Measurements from ENCODE around the gene TP53TG5.

- PRO-cap, 2 experiments = no peak in any of the 2 experiments
These were observed 12.2 kb downstream of the CCN5 start for GRCh38 chr20:44727176-44727863.

- PRO-cap, 2 experiments = no peak in any of the 2 experiments
These were observed 1.5 kb downstream of the KCNK15 start for GRCh38 chr20:44746896-44747902.

GRCh38 chr20:44894702-44895602, 9.4 kb downstream of the YWHAB start:
- PRO-cap, 2 experiments = no peak in any of the 2 experiments

DNA sequence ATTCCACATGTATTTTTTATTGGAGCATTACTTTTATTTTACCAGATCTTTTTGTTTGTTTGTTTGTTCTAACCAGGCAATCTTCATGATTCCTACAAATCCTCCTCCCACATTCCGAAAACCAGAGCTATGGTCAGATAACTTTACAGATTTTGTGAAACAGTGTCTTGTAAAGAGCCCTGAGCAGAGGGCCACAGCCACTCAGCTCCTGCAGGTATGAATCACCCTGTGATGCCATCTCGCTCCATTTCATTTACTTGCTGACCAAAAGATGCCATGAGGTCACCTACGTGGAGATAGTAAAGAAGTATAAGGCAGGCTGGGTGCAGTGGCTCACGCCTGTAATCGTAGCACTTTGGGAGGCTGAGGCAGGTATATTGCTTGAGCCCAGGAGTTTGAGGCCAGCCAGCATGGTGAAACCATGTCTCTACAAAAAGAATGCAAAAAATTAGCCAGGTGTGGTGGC, 30.8 kb downstream of the STK4 start:
- PRO-cap, 2 experiments = no peak in any of the 2 experiments

DNA sequence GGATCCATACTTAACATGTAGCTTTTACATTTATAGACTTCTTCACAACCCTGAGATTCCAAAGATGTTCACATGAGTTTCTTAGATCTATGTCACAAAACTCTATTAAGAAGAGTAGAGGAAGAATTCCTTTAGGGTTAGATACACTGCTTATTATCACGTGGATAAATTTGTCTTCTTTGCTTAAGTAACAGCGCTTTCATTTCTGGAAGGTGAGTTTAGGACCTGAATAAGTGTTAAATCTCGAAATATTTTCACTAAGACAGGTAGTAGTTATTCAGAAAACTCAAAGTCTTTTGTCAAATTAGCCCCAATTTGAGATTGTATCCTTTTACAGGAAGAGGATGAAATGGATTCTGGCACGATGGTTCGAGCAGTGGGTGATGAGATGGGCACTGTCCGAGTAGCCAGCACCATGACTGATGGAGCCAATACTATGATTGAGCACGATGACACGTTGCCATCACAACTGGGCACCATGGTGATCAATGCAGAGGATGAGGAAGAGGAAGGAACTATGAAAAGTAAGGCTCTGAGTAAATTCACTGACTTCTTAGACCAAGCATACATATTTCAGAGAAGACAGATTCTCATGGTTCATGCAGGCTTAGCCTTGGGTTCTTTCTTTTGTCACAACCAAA, 34.6 kb downstream of the STK4 start:
- PRO-cap, 2 experiments = no peak in any of the 2 experiments

- PRO-cap, 2 experiments = no peak in any of the 2 experiments
These were observed 260 bp downstream of the WFDC12 start for GRCh38 chr20:45124038-45124372.

- PRO-cap, 2 experiments = no peak in any of the 2 experiments
These were observed 13.2 kb upstream of the RBPJL start for GRCh38 chr20:45293028-45294180.

DNA sequence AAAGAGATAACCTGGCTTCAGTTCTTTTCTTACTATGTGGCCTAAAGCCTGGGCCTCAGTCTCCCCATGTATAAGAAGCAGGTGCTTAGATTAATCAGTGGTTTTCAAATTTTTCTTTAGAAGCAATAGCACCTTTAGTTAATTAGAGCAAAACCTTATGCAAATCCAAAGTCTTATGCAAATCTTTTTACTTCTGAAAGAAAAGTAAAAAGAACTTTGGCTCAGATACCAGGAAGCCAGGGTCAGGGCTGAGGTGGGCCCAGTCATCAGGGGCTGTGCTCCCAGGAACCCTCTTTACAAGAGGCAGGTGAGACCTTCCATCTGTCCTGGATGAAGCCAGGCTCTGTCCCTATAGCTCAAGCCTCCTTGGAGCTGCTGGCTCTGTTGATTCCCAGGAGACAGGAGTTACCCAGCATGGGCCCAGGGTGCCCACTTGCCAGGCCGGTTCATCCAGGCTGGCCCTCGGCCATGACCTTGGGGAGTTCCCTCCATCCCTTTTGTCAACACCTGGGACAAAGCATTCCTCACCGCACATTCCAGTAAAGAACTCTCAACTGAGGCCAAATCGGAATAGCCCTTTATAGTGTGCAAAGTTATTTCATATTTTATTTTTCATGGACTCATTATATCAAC, 18.9 kb downstream of the SDC4 start:
- PRO-cap, 2 experiments = no peak in any of the 2 experiments

- PRO-cap, 2 experiments = no peak in any of the 2 experiments
These were observed at the start of gene TP53TG5 for GRCh38 chr20:45378045-45378840. Gene TP53TG5 (minus strand): TSS chr20:45378325.

DNA sequence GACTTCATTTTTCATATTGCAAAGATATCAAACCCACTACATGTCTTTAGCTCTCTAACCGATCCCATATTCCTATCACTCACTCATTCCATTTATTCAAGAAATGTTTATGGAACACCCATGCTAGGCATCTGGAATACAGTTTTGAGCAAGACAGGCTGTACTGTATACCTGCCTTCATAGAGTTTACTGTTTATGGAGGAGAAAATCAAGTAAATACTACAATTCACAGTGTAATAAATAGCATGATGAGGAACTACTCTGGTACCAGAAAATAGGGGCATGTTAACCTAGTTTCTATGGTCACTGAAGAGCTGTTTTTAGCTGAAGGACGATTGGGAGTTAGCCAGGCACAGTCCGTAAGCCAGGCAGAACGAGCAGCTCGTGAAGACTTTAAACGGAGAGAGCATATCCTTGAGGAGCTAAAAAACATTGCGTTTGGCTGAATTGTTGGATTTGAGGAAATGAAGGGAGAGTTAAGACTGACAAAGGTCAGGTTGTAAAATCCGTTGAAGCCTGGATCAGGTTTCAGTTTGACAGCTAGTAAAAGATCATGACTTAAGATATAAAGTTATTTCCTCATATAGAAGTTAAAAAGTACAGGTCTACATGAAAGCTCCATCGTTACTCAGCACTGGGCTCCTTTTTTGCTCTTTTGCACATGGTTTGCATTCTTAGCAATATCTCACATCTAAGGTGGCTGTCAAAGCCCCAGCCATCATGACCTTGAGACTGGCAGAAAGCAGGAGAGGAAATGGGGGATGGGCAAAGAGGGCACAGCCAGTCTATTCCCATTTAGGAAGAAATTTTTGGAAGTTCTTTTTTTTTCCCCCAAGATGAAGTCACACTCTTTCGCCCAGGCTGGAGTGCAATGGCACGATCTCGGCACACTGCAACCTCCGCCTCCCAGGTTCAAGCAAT, 2.8 kb downstream of the DBNDD2 start:
- PRO-cap, 2 experiments = peak in 2 of 2 experiments; most common plus-strand start position 349 of the sequence (in 1)

GRCh38 chr20:45764852-45765870, 26.5 kb downstream of the WFDC3 start:
- PRO-cap, 2 experiments = no peak in any of the 2 experiments

- PRO-cap, 2 experiments = no peak in any of the 2 experiments
These were observed 8.7 kb downstream of the WFDC3 start for GRCh38 chr20:45782771-45783570.

- PRO-cap, 2 experiments = no peak in any of the 2 experiments
These were observed 4.1 kb downstream of the TNNC2 start for GRCh38 chr20:45822849-45823514.

GRCh38 chr20:45878221-45878850, 2.7 kb upstream of the ZSWIM1 start:
- PRO-cap, 2 experiments = no peak in any of the 2 experiments

- PRO-cap, 2 experiments = no peak in any of the 2 experiments
These were observed 2.4 kb downstream of the PLTP start for GRCh38 chr20:45909197-45910283.

DNA sequence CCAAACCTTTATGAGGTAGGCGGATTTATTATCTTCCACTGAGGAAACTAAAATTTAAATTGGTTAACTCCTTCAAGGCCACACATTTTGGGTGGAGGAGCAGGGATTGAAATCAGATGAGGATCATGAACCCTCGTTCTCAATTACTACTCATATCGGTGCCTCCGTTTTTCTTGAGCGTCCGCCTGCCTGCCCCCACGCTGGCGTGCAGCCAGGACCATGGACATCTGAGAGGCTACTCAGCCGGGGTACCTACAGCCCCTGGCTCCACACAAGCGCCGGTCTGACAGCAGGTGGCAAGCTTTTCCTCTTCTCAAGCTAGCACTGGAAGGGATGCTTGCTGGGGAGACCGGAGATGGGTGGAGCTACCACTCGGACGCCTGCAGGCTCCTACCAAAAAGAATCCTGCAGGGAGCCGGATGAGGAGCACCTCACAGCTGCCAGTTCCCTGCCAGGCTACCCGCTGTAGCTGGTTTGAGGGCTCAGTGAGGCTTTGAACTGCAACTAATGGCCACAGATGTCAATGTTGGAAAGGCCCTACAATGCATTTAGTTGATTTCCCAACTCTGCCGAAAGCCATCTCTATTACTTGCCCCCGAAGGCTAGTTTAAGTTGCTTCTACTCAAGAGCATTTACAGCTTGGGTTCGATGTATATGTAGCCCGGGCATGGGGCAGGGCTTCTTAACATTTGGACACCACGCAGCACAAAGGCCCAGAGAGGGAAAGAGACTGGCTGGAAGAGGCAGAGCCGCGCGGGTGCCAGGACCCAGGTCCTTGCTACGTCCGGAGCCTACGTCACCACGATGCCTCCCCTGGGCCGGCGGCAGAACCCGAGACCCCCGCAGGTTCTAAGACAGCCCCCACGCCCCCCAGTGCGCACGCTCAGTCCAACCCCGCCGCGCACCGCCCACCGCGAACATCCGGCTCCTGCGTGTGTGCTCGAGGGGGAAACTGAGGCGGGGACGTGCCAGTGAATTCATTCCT, 687 bp upstream of the PCIF1 start:
- PRO-cap, 2 experiments = peak in 2 of 2 experiments; most common plus-strand start position 396 of the sequence (in 1); most common minus-strand start position 225 of the sequence (in 1)

DNA sequence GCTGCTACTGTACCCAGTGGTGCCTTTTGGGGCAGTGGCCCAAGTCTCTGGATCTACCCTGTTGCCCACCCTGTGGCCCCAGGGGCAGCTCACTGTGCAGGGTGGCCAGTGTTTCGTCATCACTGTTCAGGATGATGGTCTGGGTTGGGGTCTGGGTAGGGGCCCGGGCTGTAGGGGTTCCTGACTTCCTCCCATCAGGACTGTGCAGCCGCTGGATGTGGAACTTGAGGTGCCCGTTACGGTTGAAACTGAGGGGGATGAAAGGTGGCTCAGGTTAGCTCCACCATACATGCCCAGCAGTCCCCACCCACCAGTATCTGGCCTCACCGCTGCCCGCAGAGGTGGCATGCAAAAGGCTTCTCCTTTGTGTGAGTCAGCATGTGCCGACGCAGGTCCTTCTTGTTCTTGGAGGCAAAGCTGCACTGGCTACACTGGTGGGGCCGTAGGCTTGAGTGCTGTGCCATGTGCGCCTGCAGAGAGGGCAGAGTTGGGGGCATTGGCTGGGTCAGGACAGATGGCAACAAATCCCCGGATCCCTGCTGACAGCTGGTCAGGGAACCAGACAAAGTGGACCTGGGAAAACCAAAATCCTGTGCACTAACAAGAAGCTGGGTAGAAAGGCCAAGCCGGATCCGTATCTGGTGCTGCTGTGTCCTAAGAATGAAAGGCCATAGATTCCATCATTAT, 15.8 kb downstream of the PCIF1 start:
- PRO-cap, 2 experiments = no peak in any of the 2 experiments

DNA sequence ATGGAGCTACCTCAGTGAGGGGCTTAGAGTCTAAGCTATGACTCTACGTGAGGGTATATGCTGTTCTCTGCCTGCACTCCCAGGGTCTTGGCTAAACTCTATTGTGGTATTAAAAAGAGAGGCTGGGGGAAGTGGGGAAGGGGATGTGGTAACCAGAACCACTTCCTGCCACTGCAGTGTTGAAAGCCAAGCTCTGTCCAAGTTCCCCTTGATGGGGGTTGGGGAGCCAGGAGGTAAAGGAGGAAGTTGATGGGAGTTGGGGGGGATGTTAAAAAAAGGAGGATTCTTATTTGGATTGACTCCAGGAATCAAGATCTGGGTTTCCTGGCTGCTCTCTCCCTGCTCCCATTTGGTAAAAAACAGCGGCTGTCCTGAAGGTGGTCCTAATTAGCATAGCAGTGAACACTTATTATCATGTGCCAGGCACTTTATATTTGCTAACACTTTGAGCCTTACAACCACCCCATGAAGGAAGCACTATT, 3.5 kb upstream of the MMP9 start:
- PRO-cap, 2 experiments = no peak in any of the 2 experiments

- PRO-cap, 2 experiments = no peak in any of the 2 experiments
These were observed 465 bp upstream of the MMP9 start for GRCh38 chr20:46008167-46008718.

DNA sequence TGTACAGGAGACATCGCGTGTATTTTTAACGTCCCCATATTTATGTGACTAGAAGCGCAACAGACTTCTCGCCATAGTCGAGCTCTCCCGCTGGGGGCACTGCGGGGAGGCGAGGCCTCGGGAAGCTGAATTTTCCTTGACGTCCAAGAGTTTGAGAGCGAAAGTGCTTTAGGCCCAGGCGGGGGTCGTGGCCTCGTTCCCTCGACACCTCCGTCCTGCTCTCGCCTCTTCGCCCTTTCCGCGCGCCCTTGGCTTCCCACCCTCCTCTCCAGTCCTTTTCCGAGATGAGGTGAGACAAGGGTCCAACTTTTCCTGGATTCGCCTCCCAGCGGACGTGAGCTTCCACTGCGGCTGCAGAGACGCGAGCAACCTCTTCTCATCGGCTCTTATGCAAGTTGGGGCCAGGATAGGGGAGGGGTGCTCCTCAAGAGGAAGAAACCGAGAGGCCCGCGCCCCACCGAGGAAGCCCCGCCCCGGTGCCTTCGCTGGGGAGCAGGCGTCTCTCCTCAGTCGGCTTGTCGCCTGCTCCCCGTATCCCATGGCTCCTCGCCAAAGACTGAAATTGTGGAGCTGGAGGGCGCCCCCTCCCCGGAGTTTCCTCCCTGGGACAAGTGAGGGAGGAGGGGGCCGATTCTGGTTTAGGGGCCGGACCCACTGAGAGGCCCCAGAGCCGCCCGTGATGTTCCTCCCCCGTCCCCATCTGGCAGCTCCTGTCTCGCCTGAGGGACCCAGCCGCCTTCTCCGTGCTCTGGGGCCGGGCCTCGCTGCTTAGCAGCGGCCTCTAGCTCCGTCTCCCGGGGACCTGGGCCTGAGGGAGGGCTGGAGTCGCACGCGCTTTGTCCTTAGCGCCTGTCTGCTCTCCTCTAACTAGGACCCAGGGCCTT, 29.4 kb downstream of the SLC12A5 start:
- PRO-cap, 2 experiments = no peak in any of the 2 experiments